Type B pancreatic cell (in vitro differentiated cells): ENCODE data around the genes TMEM126B, PICALM and PRSS23.

DNA sequence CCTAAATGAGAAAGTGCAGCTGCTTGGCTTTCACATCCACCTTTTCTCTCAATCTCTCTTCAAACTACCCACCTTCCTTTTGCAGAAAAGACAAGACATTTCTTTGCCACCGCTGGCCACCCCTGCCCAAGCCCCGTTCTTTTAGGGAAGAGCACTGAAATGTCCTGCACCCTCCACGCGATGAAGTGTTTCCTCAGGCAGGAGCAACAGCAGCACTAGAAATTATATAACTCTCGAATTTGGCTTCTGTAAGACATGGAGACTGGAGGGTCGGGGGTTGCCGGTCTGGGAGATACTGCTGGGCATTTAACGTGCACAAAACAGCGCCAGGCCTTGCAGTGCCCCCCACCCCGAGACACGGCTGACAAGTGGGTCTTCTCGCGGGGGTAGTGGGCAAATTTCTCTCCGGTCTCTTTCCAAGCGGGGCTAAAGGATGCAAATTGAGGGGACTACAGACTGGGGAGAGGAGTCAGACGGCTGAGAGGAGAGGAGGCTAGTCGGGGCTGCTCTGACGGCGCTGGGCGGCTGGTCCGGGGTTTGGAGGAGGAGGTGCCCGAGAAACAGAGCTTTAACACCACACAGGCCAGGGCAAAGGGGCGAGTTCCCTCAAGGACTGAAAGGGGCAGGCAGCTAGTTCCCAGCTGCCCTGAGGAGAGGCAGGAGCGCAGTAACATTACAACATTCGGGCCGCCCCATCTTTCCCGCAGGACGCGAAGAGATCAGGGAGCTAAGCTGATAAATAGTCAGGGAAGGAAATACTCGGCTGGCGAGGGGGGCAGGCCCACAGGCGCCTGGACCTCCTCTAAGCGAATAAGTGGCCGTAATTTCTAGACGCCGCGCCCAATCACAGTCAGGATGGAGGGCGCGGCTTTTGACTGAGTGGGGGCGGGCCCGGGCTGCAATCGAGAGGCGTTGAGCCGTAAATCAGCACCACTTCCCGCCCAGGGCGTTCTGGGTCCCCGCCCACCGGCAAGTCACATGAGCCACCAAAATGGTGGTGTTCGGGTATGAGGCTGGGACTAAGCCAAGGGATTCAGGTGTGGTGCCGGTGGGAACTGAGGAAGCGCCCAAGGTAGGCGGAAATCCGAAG is at the start of gene TMEM126B:
Gene TMEM126B, plus strand, starts transcription at position 977 of the 1,090 bp plus-strand sequence.
- PRO-cap, result unidirectional peak, plus-strand start at position 256 of the sequence; bidirectional peak, plus-strand start at position 977 of the sequence, minus-strand start at position 712 of the sequence

DNA sequence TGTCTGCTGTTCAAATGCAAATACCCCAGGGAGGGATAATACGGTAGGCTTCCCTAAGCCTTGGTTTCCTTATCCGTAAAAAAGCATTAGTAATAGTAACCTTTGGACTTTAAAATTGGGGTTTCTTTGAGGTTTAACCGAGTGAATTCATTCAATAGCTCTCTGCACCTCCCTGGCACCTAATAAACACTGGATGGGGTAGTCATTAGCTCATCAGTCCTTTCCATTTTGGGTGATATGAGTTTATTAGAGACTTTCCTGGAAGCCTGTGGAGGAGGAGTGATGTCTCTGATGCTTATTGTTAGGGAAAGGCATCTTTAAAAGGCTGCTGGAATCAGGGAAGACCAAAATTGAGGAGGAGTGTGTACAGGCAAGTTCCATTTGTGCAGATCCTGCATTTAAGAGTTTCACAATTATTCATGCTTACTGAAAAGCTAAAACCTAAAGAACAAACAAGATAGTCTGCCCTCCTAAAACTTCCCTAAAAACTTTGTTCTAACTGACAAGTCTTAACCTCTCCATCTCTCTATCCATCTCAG is 62.2 kb downstream of the SYTL2 start:
- PRO-cap, result no peak

- PRO-cap, result no peak
Measured at GRCh38 chr11:85810454-85810785, 521 bp downstream of the SYTL2 start.

- PRO-cap, result no peak
Measured at GRCh38 chr11:85971664-85972462, 97.0 kb downstream of the PICALM start.

DNA sequence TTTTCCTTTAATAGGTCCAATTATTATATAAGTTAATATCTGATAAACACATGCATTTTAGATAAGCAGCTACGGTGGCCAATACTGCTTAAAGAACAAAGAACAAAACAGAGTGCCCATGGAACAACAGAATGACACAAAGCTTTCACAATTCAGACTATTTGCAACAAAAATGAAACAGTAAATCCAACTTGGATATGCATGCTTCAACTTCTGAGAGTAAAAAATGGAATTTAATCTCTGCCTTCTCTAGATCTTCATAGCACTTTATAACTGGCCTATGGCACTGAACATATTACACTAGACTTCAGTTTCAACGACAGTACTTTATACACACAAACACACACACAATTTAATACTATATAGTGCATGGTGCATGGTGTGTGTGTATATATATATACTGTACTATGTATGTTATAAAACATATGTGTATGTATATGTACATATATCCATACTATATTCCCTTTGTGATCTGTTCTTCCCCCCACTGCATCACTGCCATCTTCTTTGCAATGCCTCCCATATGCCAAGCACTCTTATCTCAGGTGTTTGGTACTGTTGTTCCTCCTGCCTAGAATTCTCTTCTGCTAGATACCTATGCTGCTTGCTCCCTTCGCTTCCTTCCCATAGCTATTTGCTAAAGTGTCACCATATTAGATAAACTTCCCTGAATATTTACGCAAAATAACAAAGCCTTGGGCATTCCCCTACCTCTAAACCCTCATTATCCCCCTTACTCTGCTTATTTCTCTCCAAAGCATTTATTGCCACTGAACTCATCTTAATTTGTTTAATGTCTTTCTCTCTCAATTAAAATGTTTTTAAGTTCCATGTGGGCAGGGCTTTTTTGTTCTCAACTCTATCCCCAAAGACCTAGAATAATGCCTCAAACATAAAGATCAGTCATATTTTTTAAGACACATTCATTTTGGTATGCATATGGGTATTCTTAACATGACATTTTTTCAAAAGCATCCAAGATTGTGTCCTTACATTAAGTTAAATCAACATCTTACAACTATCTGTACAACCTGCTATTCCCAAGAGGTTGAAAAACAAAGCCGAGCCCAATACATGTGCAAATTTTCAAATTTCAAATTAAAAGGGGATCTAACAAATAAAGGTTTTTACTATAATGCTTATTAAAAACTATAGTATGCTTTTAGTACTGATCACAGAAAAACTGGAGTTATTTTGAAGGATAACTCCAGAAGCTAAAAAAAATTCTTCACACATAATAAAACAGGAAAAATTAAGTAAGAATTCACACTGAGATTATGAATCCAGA is 35.5 kb downstream of the PICALM start:
- PRO-cap, result no peak

DNA sequence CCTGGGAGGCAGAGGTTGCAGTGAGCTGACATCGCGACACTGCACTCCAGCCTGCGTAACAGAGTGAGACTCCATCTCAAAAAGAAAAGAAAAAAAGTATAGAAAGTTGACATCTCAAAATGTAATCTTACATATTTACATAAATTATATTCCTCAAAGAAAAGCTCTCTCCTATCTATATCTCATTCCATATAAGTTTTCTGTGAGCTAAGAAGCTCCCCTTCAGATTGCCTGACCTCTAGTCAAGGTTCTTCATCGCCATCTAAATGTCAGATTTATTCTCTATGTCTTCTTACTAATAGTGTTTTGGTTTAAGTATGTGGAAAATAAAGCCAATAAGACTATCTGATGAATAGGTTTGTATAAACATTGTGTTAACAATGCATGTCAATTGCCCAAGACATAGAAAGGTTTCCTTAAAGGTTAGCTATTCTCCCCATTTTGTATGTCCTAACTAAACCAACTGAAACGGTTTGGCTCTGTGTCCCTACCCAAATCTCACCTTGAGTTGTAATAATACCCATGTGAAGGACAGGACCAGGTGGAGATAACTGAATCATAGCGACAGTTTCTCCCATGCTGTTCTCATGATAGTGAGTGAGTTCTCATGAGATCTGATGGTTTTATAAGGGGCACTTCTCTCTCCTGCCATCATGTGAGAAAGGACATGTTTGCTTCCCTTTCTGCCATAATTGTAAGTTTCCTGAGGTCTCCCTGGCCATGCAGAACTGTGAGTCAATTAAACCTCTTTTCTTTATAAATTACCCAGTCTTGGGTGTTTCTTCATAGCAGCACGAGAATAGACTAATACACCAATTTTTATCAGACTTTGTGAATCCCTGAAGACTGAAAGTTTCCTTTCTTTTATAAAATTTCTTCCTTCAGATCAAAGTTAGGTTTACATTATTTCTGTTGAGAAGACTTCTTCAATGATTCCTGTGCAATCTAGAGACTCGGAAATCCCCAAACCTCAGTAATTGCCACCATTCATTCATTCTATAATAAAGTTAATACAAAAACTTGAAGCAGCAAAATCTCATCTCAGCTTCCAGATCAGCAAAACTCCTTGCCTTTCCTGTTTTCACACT is 17.0 kb downstream of the PICALM start:
- PRO-cap, result no peak

GRCh38 chr11:86066083-86066886 is 2.6 kb downstream of the PICALM start:
- PRO-cap, result no peak

- PRO-cap, result unidirectional peak, minus-strand start at chr11:86068828; bidirectional peak, plus-strand start at chr11:86069363, minus-strand start at chr11:86069080
Measured at GRCh38 chr11:86068607-86069316, at the start of gene PICALM. PICALM (minus strand) TSS chr11:86069084.

DNA sequence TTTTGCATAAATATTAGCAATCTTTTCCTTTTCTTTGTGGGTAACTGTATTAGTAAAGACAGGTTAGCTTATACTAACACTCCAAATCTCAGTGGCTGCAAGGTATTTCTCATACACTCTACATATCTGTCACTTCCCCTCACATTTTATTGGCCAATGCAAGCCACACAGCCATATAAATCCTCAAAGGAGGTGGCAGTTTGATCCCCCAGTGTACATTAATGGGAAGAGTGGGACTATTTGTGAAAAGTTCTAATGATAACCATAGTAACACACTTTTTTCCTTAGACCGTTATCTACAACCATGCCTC is 42.5 kb upstream of the EED start:
- PRO-cap, result no peak

GRCh38 chr11:86456490-86456802 is 81.8 kb downstream of the CCDC81 start:
- PRO-cap, result no peak

DNA sequence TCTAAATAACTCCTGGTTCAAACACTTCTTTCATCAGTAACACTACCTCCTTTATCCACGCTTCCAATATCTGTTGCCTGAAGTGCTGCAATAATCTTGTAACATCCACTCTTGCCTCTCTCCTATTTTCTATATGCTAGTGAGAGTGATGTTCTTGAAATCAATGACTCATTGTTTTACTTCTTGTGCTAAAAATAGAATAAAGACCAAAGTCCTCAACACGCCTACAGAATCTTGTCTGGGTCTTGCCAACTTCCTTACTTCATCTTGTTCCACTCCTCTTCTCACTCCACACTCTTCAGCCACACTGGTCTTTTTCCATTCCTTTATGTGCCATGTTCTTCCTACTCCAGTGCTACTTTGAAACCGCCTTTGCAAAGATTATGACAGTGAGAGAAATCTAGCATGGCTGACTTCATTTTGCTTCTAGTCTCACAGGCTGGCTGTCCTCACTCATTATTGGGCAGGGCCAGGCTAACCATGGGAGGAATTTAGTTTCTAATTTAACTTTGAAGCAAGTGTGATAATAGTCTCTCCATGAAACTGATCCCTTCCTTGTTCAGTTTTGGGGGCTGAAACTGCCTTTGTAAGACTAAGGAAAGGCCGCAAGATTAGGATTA is 136.5 kb downstream of the CCDC81 start:
- PRO-cap, result no peak

DNA sequence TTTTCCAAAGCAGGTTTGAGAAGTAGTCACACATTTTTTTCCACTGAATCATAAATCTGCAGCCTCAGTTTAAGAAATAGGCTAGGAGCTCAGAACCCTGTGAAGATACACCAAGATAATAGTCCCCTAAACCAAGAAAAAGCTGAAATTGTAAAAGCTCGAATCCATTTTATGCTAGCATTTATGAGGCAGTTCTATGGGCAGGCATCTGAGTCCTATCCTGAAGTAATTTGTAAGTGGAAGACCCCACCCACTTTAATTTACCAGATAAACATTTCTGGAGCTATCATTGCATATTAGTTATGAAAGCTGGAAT is 149.6 kb downstream of the CCDC81 start:
- PRO-cap, result no peak

DNA sequence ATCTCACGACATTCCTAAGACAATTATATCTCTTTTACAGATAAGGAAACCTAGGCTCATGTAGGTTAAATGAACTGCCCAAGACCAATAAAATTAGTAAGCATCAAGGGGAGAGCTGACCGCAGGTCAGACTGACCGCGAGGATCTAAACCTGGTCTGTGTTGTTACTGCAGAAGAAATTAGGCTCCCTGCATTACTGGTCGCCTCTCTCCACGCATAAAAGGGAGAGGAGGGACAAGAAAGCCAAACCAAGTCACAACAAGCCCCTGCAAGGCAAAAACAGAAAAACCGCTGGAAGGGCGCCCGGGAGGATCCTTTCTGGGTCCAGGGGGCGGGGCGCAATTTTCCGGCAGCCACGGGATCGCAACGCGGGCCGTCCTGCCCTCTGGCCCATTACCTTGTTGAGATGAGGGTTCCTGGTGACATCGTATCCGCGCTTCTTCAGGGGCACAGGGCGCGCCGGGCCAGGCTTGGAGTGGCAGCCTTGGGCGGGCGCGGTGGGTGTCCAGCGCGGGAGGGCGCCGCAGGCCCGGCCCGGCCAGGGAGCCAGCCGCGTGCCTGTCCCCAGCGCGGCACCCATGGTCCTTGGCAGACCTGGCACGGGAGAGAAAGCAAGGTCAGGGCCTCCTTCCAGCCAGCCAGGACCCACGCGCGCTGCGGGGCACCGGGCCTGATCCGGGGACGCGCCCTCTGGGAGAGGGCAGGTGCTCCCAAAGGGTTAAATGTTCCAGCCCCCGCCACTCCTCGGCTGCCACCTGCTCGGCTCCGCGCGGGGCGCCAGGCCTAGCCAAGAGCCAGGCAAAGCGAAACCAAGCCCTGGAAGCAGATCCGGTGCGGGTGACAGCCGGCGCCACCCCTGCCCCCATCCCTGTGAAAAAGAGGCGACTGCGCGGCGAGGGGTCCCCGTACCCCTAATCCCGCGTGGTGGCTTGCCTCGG is 128.7 kb upstream of the PRSS23 start:
- PRO-cap, result bidirectional peak, plus-strand start at position 825 of the sequence, minus-strand start at position 785 of the sequence

DNA sequence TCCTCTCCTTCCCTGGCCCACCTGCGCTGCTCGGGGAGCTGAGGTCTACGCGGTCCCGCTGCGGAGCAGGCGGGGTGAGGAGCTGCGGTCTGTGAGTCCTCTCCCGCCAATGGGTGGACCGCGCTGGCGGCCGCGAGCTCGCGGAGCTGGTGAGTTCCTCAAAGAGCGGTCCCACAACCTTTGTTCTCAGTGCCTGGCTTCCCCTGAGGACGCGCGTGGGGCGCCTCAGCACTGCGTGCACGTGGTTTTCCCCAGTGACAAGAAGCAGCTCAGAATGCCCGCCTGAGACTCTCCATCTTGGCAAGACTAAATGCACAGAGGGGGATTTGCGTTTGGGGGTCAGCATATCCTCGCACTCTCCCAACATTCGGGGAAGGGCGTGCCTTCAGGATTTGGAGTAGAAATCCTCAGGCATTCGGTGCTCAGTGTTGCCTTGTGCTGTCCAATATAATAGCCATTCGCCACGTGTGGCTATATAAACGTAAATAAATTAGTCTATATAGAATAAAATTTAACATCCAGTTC is 128.0 kb upstream of the PRSS23 start:
- PRO-cap, result no peak

GRCh38 chr11:86740614-86741042 is 59.7 kb upstream of the PRSS23 start:
- PRO-cap, result no peak

- PRO-cap, result unidirectional peak, plus-strand start at chr11:86800226; bidirectional peak, plus-strand start at chr11:86800544, minus-strand start at chr11:86800363; bidirectional peak, plus-strand start at chr11:86800568, minus-strand start at chr11:86800603
Measured at GRCh38 chr11:86799660-86800837, at the start of gene PRSS23. PRSS23 (plus strand) TSS chr11:86800542.

DNA sequence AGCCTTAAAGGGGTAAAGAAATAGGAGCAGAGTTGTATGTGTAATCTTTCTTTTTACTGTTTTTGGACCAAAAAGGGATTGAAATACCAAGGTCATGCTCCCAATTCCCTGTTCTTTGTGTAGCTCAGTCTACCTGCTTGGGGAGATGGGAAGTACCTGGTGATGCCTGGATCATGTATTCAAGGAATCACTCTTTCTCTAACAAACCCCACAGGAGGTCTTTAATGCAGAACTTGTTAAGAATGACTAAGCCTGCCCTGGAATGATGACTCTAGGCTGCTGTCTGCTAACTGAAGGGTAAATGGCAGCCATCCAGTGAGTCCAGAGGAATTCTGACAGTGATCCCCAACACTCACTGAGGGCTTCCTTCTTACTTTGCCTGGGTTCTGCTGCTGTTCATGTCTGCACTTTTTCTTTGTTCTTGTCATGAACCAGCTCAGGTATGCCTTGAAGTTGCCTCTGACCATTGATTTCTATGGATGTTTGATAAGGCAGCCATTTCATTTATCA is 11.3 kb downstream of the PRSS23 start:
- PRO-cap, result no peak

DNA sequence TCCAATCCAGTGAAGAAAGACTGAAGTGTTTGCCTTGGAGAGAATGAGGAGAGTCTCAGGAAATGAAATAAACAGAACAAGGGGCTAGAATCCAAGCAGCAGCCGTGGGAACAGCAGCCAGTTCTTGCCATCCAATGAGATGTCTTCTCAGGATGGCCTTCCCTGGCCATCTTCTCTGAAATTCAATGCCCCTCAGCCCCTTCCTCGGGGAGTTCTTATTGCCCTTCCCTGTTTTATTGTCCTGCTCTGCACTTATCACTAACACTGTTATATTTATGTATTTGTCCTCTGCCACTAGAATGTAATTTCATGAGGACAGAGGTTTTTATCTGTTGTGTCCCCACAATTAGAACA is 14.7 kb downstream of the PRSS23 start:
- PRO-cap, result no peak

- PRO-cap, result no peak
Measured at GRCh38 chr11:86945802-86946449, 9.3 kb downstream of the FZD4 start.

GRCh38 chr11:86952909-86953567 is 2.2 kb downstream of the FZD4 start:
- PRO-cap, result no peak